Psoas muscle (tissue), 2 donors: Measurements from ENCODE around the genes CCDC70, ATP7B, UTP14C, PRR20C, PCDH20 and ENSG00000285566.

DNA sequence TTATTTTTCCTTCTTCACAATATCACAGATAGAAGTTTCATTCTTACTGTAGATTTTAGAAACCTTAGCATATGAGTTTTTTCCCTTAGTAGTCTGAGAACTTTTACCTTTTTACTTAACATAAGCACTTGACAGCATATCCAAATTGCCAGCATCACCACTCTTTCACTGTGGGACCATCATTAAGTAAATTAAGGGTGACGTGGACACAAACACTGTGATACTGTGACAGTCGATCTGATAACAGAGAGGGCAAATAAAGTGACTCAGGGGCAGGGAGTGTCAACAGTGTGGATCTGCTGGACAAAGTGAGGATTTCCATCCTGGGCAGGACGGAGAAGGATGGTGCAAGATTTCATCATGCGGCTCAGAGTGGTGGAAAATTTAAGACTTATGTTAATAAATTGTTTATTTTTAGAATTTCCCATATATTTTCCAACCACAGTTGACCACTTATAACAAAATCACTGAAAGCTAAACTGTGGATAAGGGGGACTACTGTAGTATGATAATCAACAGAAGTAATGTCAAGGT, 60.0 kb upstream of the WDFY2 start:
- PRO-cap, 2 experiments, result no peak in any of the 2 experiments

GRCh38 chr13:51827158-51827790, 17.7 kb downstream of the TMEM272 start:
- PRO-cap, 2 experiments, result no peak in any of the 2 experiments

GRCh38 chr13:51861739-51862428, at the start of gene CCDC70:
TSS of gene CCDC70 (plus strand) at chr13:51861969.
- PRO-cap, 2 experiments, result no peak in any of the 2 experiments

DNA sequence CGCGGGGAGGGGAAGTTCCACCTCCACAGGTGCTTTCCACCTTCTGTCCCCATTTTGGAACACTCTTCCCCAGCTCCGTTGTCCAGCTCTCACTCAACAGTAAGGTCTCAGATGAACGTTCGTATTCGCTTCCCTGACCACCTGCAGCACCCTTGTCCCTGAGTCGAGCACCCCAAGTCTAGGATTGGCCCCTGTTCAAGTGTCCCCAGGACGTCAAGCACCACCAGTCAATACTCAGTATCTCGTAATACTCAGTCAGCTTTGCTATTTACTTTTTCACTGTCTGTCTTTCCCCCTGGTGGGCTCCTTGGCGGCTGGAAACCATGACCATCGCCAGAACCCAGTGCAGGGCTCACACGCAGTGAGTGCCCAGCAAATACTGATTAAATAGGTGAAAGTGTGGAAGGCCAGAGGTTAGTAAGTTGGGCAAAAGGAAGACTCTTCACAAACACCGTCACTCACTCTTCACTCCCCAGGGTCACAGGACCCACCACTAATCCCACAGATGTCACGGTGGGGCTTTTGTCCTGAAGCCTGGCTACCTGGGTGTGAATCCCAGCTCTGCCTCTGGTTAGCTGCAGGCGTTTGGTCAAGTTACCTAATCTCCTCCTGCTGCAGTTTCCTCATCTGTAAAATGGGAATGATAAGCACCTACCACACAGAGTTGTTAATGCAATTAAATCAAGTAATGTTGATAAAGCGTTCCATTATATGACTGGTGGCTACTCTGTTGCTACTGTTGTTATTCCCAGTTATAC, 65.7 kb downstream of the ATP7B start:
- PRO-cap, 2 experiments, result no peak in any of the 2 experiments

DNA sequence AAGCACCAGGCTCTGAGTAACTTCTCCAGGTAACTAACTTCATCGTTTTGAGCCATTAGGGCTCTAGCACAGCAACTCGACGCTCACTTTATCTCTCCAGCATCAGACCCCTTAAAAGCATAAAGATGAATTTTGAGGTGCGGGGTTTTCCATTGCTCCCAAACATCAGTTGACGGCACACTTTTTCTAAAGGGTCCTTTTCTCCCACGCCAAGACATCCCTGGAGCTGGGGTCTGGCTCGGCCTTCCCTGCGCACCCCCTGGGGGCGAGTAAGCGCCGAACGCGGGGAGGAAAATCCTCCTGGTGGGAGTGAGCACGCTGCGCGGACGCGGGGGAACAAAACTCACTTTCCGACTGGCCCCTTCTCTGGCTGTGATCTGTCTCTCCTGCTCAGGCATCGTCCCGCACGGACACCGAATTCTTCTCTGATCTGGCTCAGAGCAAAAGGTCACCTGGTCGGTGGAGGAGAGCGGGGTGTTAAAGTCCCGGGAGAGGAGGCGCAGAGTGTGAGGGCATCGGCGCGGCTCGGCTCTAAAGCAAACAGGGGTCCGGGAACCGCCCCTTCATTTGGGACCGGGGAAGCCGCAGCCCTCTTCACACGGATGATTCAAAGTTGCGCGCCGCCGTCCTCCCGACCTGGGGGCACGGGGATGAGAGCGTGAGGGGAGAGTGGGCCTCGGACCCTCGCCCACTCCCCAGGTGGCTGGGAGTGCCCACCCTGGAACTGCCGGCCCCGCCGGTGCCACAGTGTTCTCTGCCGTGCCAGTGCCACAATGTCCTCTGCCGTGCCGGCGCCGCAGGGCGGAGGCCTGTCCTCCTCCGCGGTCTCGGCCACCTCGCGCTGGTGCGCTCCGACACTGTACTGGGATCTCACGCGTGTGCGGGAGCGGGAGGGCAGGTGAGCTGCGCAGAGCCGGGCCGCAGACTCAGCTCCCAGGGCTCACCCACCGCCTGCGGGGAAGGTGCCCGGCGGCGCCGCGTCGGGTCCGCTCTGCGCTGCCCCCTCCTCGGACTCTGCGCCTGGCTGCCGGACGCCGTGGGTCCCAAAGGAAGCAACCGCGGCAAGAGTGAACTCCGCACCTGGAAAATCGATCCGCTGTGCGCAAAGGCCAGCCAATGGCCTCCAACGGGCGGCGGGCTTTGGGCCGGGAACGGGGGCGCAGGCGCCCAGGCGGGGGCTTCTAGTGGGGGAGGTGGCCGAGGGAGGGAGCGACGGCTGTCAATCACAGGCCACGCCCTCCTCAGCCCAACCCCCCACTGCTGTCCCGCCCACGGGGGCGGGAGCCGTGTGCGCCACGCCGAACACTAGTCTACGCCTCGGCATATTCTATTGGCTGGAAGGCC, at the start of gene ATP7B:
TSS of gene ATP7B (minus strand) at position 511 of the 1,344 bp plus-strand sequence.
- PRO-cap, 2 experiments, result peak in 2 of 2 experiments; most common minus-strand start position 1,221 of the sequence (in 1)

DNA sequence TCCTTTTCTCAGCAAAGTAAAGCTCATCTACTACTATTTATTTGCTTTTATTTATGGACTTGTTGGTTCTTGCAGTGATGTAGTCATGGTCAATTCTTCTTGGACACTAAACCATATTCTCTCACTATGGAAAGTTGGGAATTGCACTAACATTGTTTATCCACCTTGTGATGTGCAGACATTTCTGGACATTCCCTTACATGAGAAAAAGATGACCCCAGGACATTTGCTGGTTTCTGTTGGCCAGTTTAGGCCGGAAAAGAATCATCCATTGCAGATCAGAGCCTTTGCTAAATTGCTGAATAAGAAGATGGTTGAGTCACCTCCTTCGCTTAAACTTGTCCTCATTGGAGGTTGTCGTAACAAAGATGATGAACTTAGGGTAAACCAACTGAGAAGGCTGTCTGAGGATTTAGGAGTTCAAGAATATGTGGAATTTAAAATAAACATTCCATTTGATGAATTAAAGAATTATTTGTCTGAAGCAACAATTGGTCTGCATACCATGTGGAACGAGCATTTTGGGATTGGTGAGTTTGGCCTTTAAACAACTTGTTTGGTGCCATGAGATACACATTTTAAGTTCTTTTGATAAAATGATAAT, at the start of gene UTP14C:
TSS of gene UTP14C (plus strand) at position 284 of the 604 bp plus-strand sequence.
- PRO-cap, 2 experiments, result no peak in any of the 2 experiments

DNA sequence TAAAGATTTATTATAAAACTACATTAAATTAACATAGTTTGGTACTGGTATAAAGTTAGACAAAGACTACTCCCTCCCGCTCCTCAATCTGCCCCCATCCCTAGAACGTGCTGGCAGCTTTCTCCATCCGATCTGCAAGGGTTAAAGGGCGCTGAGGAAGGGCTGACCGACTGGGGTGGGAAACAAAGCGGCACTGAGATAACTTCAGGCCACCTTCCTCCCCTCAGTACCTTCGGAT, 785 bp upstream of the SUGT1 start:
- PRO-cap, 2 experiments, result no peak in any of the 2 experiments

DNA sequence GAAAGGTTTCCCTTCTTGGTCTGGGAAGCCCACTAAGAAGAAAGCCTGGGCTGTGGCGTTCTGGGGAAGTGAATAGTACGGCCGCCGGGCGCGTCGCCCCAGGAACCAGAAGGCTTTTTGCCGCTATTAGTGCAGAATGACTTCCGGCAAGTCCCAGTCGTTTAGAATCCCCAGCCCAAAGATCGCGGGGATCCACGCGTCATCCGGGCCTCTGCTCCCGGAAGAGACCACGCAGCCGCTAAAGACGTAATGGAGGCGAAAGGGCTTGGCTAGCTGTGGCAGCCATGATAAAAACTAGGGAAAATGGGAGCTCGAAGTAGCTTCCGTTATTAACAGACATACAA, 494 bp upstream of the SUGT1 start:
- PRO-cap, 2 experiments, result peak in 2 of 2 experiments; most common plus-strand start position 241 of the sequence (in 2); most common minus-strand start position 131 of the sequence (in 1)

- PRO-cap, 2 experiments, result no peak in any of the 2 experiments
These were observed 2.1 kb upstream of the PCDH8 start for GRCh38 chr13:52850408-52851150.

- PRO-cap, 2 experiments, result no peak in any of the 2 experiments
These were observed 209.2 kb downstream of the OLFM4 start for GRCh38 chr13:53237786-53238324.

DNA sequence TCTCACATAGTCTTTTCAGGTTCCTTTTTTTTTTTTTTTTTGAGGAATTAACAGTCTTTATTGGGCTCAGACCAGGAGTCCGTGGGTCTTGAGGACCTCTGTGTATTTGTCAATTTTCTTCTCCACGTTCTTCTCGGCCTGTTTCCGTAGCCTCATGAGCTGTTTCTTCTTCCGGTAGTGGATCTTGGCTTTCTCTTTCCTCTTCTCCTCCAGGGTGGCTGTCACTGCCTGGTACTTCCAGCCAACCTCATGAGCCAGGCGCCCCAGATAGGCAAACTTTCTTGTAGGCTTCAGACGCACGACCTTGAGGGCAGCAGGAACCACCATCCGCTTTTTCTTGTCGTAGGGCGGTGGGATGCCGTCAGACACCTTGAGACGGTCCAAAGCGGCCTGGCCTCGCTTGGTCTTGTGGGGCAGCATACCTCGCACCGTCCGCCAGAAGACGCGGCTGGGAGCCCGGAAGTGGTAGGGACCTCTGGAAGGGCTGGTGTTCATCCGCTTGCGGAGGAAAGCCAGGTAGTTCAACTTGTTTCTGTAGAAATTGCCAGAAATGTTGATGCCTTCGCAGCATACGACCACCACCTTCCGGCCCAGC, 1412.1 kb downstream of the OLFM4 start:
- PRO-cap, 2 experiments, result no peak in any of the 2 experiments

DNA sequence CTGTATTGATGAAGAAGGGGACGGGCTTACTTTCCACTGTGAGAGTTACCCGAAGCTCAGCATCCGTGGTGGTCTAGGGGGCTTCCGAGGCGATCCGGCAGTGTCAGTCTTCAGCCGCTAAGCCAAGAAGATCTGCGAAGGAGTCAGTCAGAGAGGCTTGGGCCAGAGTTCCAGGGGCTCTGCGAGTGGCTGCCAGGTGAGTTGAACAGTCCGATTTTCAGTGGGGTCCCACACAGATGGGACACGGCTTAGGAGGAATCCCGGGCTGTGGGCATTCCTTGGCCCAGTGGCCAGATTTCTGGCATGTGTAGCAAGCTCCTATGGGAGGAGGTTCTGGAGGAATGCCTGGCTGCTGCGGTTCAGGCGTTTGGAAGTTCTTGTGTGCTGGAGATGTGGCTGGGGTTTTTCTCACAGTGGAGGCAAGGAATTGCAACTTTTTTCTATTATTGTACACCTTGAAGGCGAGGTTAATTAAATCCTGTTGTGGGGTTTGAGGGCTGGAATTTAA, 1482.5 kb upstream of the PRR20A start:
- PRO-cap, 2 experiments, result no peak in any of the 2 experiments

DNA sequence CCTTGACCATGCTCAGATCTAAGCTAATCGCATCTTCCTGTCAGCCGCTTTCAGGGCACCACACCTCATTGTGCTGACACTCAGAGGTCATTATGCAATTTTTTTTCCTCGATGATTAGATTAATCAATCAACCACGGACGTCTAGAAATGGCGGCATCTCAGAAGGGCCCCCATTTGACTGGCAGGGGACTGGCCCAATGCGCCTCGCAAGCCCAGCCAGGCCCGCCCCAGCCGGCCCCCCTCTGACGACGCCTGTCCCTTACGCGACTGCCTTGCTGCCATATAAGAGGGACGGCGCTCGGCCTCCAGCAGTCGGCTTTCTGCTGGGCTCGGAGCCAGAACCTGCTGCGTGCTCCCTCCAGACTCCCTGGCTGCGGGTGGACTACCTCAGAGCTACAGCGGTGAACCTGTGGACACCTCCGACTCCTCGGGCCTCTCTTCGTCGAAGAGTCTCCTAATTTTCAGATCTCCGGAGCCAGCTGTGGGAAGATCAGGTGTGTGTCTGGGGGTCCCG, at the start of gene PRR20C:
TSS of gene PRR20C (plus strand) at position 282 of the 515 bp plus-strand sequence.
- PRO-cap, 2 experiments, result no peak in any of the 2 experiments

GRCh38 chr13:57601380-57601758, 30.2 kb upstream of the PCDH17 start:
- PRO-cap, 2 experiments, result no peak in any of the 2 experiments

DNA sequence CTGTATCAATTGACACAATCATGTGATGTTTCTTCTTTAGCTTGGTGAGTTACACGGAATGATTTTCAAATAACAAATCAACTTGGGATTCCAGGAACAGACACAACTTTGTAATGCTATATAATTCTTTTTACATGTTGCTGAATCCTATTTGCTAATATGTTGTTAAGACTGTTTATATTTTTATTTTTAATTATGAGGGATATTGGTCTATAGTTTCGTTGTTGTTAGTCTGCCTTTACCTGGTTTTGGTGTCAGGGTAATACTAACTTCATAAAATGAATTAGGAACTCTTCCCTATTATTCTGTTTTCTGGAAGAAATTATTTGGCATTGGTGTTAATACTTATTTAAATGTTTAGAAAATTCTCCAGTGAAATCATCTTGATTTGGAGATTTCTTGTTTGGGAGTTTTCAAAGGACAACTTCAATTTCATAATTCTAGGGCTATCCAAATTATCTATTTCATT, 1069.8 kb downstream of the PCDH17 start:
- PRO-cap, 2 experiments, result no peak in any of the 2 experiments

DNA sequence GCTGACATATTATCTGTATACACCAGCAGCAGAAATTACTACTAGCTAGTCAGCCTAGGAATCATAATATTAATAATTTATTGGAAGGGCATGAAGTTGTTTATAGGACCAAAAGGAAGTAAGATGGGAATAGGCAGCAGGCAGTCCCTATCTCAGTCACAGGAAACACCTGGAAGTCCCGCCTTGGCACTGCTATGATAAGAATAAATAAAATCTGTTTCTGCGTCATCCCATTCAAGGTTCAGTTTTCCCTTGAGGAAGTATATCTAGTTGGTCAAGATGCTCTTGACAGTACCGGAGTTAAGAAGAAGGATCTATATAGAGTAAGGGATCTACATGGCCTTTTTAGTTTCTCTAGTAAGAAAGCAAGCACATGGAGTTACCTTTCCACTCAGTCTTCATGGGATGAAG, 830.7 kb downstream of the DIAPH3 start:
- PRO-cap, 2 experiments, result no peak in any of the 2 experiments

DNA sequence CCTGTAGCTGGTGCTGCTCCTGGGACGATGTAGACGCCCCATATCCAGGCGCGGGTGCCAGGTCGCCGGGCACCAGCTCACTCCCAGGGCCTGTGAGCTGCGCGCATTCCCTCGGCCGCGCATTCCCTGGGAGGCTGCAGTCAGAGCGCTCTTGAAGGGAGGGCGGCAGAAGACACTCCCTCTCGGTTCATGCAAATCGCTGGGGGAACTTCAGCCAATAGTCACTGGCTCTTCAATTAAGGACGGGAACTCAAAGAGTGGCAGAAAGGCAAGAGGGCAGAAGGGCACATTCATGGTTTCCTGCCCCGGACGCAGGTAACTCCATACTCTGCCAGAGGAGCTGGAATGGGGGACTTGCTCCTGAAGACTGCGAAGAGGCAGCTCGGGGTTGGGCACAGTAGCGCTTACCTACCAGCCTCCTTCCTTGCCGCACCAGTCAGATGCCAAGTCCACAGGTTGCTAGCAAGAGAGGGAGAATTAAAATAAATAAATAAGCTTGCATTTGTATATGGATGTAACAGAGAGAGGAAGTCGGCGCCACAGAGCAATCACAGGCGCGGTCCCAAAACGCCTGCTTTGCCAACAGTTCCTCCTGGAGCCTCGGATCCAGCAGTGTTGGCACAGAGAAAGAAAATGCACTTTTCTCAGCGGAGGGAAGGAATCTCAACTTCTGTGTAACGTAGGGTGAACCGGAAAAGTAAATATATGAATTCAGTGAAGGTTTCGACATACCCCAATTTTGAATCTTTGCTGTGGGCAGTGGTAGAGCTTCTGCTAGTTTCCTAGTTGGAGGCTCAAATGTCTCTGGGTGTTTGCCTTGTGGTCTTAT, at the start of gene PCDH20:
TSS of gene PCDH20 (minus strand) at position 814 of the 829 bp plus-strand sequence.
- PRO-cap, 2 experiments, result no peak in any of the 2 experiments

DNA sequence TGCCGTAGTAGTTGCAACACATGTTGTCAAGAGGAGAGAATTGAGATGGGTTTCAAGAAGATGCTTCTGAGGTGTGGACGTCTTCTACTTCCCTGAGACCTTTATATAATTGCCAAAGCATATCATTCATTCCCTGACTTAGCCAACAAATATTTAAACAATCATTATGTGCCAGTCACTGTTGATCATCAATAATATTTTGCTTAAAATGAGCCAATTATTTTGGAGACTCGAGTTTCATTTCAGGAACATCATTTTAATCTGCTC, at the start of gene ENSG00000285566:
TSS of gene ENSG00000285566 (minus strand) at position 82 of the 267 bp plus-strand sequence.
- PRO-cap, 2 experiments, result no peak in any of the 2 experiments

DNA sequence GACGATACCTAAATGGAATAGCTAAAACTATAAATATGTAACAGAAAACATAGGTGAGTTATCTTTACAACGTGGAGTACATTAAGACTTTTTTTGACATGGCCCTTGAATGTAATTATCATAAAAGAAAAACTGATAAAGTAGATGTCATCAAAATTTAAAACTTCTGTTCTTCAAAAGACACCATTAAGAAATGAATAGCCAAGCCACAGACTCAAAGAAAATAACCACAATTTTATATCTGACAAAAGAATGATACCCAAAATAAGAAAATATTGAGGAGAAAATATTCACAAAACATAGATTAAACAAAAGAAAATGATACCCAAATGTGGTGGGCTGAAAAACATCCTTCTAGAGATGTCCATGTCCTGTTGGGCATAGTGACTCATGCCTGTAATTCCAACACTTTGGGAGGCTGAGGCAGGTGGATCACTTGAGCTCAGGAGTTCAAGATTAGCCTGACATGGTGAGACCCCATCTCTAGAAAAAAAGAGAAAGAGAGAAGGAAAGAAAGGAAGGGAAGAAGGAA, 129.6 kb downstream of the PIBF1 start:
- PRO-cap, 2 experiments, result no peak in any of the 2 experiments

DNA sequence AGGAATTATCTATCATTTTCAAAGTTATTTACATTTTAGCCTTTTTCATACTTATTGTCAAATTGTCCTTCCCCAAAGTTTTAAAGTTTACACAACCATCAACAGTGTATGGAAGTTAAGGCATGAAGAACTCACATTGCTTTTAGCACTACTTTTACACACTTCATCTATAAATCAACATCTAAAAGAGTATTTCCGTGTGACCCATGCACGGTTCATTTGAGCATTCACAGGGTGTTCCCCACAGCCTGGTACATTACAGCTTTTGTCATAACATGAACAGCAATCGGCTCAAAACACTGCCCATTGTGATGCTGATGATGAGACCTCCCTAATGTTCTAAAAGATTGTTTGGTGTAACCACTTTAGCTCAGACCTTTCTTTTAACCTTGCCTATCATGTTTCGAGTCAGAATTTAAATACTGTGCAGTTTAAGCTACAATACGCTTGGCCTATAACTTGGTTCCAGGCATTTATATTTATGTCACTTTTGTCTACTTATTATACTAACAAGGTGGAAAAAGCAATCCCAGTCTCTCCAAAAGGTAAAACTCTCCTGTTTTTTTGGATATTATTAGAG, 4.1 kb upstream of the KLF5 start:
- PRO-cap, 2 experiments, result no peak in any of the 2 experiments